SUDHL5 (cell line): ENCODE results near the genes PRRT3 and BRK1.

- PRO-cap, result no peak
Measured at GRCh38 chr3:9942942-9943676, 9.1 kb downstream of the PRRT3 start.

DNA sequence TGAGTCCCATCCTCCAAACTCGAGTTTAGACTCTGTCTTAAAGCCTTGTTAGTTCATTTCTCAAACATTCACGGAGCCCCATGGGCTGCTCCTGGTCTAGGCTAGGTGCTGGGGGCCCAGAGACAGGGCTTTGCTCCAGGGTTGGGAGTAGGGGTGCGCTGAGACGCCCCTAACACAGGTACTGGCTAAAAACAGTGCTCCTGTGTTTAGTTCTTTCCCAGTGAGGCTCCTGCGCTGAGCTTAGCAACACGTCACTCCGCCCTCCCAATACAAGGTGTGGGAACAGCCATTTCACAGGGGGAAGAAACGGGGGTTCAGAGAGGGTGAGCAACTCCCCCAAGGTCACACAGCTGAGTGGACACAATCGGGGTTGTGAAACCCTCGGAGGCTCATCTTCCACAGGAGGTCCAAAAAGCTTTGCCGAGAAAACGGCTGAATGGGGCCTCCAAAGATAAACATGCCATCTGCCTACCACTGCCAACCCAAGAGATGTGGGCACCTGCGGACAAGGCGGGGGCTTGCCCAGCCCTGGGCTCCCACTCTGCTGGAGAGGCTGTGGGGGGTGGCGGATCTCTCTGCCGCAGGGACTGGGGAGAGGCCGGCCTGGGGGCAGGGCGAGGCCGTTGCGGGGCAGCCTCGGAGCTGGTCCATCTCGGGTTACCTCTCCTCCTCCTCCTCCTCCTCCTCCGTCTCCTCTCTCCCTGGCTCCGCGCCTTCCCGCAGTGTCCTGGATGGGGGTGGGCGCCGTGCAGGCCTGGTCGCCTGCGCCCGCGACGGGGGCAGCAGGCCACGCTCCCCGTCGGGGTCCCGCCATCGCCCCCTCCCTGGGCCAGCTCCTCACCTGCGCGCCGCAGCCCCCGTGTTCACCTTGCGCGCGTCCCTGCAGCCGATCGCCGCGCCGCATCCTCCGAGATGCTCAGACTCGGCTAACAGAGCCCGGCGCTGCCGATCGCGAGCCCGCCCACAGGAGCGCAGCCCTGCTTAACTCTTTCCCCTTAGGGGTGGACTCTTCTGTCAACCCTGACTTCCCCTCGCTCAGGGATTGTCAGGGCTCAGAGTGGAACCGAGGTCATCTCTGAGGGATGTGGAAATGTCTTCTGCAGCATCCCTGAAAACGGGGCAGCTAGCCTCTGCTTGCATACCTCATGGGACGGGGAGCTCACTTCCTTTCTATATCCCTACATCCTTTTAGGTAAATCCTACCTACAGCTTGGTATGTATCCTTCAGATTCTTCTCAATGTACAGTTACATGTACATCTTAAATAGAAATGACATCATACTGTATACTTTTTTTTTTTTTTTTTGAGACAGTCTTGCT, at the start of gene PRRT3:
Gene PRRT3, minus strand, starts transcription at position 928 of the 1,319 bp plus-strand sequence.
- PRO-cap, result bidirectional peak, plus-strand start at position 1,014 of the sequence, minus-strand start at position 914 of the sequence

GRCh38 chr3:10115279-10116721, at the start of gene BRK1:
Gene BRK1 (plus strand): TSS chr3:10115675.
- PRO-cap, result bidirectional peak, plus-strand start at chr3:10115688, minus-strand start at chr3:10115522; bidirectional peak, plus-strand start at chr3:10115955, minus-strand start at chr3:10115906; unidirectional peak, minus-strand start at chr3:10116179

- PRO-cap, result no peak
Measured at GRCh38 chr3:10173715-10174382, 9.1 kb downstream of the IRAK2 start.

- PRO-cap, result unidirectional peak, minus-strand start at chr3:10249434
Measured at GRCh38 chr3:10249292-10249868, 1.1 kb downstream of the TATDN2 start.

- PRO-cap, result no peak
Measured at GRCh38 chr3:10319171-10319509, 1.8 kb downstream of the SEC13 start.

GRCh38 chr3:10377207-10377868, 56.4 kb upstream of the SEC13 start:
- PRO-cap, result no peak

DNA sequence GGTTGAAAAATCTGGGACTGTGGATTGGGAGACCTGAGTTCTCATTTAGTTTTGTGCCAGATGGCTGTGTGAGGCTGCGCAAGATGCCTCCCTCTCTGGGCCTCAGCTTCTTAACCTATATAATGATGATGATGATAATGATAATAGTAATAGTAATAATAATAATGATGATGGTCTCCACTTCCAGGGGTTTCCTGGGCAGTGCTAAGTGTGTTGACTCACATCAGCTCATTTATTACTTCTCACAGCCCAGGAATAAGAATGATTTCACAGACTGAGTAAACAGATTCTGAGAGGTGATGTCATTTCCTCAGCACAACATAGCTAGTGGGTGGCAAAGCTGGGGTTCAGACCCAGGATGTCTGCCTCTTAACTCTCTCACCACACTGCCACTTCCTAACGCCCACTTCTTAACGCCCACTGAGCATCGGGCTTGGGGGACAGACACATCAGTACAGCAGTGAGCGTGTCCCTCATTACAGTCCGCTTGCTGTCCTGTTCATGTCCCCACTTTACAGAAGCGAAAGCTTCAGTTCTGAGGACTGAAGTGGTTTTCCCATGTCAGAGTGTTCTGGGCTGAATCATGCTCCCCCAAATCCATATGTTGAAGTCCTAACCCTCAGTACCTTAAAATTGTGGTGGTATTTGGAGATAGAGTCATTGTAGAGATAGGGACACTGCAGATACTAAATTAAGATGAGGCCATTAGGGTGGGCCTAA, 68.1 kb downstream of the ATP2B2 start:
- PRO-cap, result no peak

DNA sequence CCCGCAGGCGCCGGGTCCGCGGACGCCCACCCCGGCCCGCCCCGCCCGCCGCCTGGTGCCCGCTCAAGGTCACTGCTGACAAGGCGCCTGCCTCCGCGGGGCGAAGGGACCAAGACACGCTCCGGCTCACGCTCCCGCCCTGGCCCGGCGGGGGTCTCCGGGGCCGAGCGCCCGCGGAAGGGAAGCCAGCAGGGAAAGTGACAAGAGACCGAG, 108.5 kb upstream of the SLC6A11 start:
- PRO-cap, result no peak

DNA sequence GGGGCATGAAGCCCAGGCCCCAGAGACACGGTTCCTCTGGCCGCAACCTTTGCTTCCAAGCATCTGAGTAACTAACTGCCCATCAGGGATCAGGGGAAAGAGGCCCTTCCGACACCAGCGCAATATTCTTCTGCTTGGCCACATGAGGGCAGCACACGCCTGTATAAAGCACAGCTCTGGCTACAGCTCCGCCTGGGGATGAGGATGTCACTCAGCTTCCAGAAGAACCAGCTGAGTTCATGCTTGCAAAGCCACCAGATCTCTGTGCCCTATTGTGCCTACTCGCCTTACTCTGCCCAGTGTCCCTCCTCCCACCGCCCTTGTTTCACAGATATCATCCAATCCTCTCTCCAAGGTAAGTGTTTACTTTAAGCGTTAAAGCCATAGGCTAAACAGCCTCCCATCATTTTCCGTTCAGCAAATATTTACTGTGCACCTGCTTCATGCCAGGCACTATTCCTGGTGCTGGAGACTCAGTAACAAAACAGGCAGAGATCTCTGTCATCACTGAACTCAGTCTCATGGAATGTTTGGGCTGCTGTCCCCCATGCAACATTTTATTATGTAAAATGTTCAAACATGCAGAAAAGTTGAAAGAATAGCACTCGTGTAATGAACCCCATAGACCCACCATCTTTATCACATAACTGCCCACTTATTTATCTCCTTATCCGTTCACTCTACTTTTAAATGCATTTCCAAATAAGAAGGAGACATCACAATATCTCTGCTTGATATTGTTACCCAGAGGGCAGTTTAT, 57.2 kb upstream of the SLC6A11 start:
- PRO-cap, result no peak

DNA sequence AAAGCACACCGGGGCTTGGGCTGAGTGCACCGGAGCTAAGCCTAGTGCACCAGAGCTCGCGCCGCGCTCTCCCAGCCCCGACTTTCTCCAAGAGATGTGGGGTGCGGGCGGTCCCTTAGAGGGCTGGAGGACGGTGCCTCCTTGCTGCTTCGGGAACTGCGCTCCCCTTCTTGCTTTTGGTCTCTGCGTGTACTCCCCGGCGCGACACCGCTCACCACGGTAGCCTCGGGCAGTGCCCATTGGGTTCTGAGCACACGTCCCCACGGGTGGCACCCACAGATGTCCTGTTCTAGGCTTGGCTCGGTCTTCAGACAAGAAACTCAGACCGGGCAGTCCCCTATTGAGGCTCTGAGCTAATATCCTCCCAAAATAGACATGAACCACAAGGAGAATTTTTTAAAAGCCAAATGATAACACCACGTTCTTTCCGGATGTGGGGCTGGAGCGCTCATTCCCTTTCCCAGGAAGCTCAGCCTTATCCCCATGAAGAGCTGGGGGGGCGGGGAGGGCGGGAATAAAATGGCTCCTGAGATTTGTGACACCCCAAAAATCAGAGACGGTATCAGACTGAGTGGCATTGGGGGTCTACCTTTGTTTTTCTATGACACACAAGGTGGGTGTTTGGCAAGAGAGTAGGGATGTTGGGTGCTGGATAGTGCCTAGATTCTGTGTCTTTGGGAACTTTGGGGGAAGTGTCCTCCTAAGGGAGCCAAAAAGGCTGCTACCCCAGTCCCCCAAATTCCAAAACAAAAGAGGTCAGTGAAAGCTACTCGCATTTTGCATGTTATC, 1.1 kb downstream of the SLC6A1 start:
- PRO-cap, result no peak

- PRO-cap, result no peak
Measured at GRCh38 chr3:10994362-10994808, 1.8 kb downstream of the SLC6A1 start.

DNA sequence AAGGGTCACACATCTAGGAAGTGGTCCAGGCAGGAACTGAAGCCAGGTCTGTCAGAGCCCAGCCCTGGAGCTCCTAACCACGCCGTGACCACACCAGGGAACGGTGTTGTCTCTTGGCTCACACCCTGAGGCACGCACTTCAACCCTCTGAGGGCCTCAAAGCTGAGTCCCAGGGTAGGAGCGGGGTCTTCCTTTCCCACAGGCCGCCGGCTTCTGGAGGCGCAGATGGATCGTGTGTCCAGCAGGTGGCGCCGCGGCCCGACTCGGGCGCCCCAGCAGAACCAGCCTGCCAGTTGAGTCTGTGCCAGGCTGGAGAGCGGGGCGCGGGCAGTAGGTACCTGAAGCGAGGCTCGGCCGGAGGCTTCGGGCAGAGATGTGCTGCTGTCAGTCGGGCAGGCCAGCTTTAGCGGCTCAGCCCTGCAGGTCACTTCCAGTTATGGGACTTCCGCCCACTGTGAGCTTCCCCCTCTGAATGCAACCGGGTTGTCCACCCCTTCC, 68.2 kb downstream of the SLC6A1 start:
- PRO-cap, result no peak

DNA sequence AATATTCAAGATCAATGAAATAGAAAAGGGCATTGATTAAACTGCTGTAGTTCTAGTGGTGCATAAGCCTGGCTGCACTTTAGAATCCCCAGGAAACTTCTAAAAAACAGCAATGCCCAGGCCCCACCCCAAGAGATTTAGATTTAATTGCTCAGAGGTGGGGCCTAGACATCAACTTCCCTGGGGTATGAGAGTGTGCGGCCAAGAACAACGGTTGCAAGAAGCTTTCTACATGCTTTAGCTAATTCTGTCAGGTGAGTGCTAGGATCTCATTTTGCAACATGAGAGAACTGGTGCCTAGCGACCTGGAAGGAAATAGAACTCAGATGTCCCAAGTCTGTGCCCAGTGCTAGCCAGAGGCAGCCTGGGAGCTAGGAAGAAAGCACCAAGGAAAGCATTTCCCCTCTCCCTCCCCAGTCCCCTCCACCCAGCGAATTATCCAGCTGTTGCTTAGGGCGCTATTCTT, 23.0 kb upstream of the HRH1 start:
- PRO-cap, result no peak

GRCh38 chr3:11184189-11184779, 30.0 kb downstream of the HRH1 start:
- PRO-cap, result no peak

GRCh38 chr3:11247219-11247765, 24.9 kb upstream of the ATG7 start:
- PRO-cap, result no peak

- PRO-cap, result no peak
Measured at GRCh38 chr3:11273198-11273607, 1.0 kb downstream of the ATG7 start.

- PRO-cap, result no peak
Measured at GRCh38 chr3:11509768-11510732, 133.7 kb downstream of the VGLL4 start.

GRCh38 chr3:11544947-11545622, 98.6 kb downstream of the VGLL4 start:
- PRO-cap, result no peak

- PRO-cap, result no peak
Measured at GRCh38 chr3:11557812-11558824, 85.6 kb downstream of the VGLL4 start.